Sciatic nerve (tissue), 1 donor: Measurements from ENCODE around the genes SARS1 and PSRC1.

DNA sequence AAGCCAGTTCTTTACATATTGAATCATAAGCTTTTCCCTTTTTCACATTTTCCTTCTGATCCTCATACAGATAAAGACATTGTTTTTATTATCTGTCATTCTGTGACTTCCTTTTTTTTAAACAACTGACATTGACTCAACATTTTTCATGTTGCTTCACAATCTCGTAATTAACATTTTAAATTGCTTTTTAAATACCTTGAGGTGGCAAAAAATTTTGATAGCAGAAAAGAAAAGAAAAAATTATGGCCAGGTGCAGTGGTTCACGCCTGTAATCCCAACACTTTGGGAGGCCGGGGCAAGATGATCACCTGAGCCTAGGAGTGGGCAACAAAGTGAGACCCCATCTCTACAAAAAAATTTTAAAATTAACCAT is 1.5 kb downstream of the STXBP3 start:
- PRO-cap, result no peak

GRCh38 chr1:108828295-108829047 is 28.4 kb downstream of the AKNAD1 start:
- PRO-cap, result no peak

DNA sequence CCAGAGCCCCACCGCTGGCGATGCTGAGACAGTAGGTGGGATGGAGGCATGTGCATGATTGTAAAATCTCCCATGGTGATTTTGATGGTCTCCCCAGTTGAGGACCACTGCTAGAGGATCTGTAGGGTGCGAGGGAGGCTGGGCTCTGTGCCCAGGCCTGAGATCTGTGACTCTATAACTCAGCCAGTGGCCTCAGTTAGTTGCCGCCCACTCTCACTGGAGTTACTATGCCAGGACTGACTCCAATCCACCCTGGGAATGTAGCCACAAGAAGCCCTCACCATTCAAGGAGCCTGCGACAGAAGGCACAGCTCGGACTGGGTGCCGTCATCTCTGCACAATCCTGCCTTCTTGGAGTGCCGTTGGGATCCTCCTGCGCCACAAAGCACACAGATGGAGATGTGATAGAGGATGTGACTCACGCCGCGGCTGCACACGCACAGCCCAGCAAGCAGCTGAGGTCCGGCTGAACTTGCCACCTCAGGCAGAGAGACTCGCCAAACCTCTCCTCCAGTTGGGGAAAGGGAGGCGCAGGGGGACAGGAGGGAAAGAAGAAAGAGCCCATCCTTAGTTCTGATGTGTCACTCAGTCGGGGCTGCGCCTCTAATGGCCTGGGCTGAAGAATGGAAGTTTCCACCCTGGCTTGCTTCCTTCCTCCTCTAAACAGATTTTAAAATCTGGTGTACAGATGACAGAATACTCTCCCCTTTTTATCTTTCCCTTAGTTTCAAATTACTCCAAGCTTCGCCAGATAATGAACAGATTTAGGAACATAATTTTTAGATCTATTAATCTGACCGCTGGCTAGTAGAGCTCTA is 26.4 kb downstream of the AKNAD1 start:
- PRO-cap, result bidirectional peak, plus-strand start at position 513 of the sequence, minus-strand start at position 358 of the sequence

- PRO-cap, result no peak
Measured at GRCh38 chr1:108943209-108944171, 19.8 kb downstream of the CLCC1 start.

DNA sequence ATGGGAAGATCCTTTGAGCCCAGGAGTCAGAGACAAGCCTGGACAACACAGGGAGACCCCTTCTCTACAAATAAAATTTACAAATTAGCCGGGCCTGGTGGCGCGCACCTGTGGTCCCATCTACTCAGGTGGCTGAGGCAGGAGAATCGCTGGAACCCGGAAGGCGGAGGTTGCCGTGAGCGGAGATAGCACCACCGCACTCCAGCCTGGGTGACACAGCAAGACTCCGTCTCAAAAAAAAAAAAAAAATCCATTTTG is 717 bp downstream of the CLCC1 start:
- PRO-cap, result no peak

DNA sequence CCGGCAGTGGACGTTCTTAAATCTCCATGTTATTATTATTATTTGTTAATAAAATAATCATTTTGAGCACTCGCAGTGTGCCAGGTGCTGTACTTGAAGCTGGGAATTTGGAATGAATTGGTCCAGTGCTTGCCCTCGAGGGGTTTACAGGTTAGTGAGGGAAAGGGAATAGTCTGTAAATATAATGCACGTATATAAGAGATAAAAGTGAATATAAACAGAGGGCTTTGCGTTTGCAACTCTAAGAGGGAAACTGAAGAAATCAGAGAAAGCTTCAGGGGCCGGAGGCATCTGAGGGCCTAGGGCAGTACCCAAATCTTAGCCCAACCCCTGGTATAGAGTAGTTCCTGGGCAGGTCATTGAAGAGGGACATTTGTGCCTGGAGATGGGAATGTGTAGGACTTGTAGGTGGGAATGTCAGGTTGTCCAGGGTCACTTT is 17.6 kb downstream of the ELAPOR1 start:
- PRO-cap, result no peak

- PRO-cap, result bidirectional peak, plus-strand start at chr1:109185773, minus-strand start at chr1:109185581
Measured at GRCh38 chr1:109185315-109186562, 28.0 kb upstream of the SARS1 start.

- PRO-cap, result bidirectional peak, plus-strand start at chr1:109213932, minus-strand start at chr1:109213776
Measured at GRCh38 chr1:109213684-109214241, at the start of gene SARS1. Gene SARS1, plus strand, starts transcription at chr1:109213918.

DNA sequence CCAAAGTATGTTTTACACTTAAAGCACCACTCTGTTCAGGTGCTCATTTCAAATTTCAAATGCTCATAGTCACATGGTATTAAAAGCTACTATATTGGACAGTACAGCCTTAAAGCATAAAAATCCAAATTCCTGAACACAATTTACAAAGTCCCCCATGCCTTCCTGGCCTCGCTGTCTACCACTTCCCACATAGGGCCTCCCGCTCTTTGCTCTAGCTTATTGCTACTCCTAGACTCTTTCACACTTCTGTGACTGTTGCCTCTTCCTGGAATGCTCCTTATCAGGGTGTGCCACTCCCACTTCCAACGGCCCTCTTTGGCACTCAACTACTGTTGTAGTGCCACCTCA is 4.7 kb downstream of the SARS1 start:
- PRO-cap, result no peak

DNA sequence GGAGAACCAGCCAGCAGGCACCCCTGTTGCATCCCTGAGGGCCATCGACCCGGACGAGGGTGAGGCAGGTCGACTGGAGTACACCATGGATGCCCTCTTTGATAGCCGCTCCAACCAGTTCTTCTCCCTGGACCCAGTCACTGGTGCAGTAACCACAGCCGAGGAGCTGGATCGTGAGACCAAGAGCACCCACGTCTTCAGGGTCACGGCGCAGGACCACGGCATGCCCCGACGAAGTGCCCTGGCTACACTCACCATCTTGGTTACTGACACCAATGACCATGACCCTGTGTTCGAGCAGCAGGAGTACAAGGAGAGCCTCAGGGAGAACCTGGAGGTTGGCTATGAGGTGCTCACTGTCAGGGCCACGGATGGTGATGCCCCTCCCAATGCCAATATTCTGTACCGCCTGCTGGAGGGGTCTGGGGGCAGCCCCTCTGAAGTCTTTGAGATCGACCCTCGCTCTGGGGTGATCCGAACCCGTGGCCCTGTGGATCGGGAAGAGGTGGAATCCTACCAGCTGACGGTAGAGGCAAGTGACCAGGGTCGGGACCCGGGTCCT is 1.4 kb downstream of the CELSR2 start:
- PRO-cap, result no peak

DNA sequence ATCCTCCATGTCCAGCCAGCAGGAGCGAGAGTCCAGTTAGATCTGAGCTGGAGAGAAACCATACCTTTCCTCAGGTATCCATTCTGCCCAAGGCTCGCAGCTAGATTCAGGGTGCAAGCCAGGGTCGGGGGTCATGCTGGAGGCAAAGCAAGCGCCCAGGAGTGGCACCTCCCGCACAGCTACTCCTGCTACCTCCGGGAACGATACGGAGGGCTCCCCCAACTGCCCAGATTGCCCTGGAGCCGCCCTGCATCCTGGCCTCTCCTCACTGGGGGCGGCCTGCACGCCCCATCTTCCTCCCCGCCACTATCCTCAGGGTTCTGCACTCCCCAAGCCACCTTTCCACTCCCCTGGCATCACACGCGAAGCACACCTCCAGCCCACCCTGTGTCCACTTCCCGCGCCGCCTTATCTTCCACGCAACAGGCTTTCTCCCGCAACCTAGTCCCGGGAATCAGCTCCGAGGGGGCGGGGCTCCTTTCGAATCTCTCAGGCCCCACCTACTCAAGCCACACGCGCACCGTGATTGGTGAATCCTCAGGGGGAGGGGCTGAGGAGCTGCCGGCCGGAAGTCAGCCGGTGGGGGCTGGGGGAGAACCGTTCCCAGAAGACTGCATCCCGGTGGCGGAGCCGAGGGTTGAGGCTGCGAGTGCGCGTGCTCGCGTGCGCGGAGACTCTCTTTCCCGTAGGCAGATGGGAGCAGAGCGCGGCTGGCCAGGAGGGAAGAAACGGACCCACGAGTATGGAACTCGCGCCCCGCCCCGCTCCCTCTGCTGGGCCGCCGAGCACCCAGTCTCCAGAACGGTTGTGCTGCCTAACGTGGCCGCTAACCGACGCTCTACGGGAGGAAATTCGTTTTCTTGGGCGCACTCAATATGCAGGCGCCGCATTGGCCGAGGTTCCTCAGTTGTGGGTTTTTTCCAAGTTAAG is at the start of gene PSRC1:
PSRC1 (minus strand) TSS at position 456 of the 930 bp plus-strand sequence.
- PRO-cap, result bidirectional peak, plus-strand start at position 616 of the sequence, minus-strand start at position 443 of the sequence

- PRO-cap, result no peak
Measured at GRCh38 chr1:109309549-109310852, 3.2 kb upstream of the MYBPHL start.

GRCh38 chr1:109341625-109342310 is 35.0 kb upstream of the MYBPHL start:
- PRO-cap, result no peak

GRCh38 chr1:109350416-109351171 is 43.8 kb upstream of the MYBPHL start:
- PRO-cap, result no peak

DNA sequence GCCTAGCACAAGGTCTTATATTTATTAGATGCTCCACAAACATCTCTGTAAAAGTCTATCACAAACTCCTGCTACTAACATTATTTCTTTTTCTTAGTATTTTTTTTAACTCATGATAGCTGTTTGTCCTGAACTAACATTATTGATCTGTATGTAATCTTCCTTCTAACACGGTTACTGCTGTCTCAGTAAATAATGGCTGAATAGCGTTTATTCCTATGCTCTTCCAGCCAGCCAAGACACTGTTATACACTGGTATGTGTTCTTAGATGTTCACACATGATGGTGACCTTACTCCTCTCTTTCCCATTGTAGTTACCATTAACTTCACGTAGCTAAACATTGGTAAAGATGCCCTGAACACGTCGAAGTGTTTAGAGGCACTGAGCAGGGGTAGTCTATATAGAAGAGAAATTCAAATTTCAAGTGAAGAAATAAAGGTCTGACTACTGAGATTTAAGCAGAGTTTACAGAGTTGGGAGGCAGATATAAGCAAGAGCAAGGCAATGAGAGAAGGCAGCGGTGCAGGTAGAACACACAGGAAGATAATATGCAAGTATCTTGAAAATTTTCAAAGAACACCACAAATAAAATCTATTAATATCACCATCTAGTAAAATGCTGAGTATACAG is 20.3 kb downstream of the SORT1 start:
- PRO-cap, result no peak

GRCh38 chr1:109426499-109427116 is 360 bp upstream of the PSMA5 start:
- PRO-cap, result bidirectional peak, plus-strand start at chr1:109426775, minus-strand start at chr1:109426417

DNA sequence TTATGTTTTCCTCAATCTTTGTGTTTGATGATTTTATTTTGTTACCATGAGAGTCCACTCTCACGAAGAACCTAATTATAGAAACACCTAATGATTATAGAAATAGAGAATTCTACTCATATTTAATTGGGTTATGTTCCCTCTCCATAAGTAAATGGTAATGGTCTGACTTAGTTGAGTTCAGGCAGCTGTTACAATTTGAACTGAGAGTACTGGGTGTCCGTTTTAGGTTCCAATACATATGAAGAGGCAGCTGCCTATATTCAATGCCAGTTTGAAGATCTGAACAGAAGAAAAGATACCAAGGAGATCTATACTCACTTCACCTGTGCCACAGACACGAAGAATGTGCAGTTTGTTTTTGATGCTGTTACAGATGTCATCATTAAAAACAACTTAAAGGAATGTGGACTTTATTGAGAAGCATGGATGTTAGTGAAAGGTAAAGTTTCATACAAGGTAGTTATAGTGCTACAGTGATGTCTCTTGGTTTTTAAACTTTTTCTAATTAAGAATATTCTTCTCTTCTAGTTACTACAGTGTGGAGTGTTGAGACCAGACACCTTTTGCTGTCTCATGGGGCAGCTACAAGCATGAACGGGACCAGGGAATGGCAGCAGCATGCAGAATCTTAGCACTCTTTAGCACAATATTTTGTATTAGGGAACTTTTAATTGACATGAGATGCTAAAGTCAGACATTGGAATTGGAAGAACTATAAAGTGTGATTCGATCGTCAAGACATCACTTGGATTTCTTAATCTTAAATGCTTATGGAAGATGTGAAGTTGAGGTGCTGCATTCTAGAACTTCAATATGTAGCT is 27.4 kb downstream of the GNAT2 start:
- PRO-cap, result no peak

DNA sequence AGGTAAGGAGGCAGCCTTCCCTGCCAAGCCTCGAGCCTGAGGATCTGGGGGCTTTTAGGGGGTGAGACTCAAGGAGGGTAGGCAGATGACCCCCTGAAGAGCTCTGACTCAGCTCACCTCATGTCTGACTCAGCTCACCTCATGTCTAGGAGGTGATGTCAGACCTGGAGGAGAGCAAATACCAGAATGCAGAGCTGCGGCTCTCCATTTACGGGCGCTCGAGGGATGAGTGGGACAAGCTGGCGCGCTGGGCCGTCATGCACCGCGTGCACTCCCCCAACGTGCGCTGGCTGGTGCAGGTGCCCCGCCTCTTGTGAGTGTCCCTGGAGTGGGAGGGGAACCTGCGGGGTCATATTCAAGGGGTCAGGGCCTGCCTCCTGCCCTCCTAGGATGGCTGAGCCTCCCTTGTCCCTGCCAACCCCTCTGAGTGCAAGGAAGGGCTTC is 8.9 kb downstream of the AMPD2 start:
- PRO-cap, result no peak

DNA sequence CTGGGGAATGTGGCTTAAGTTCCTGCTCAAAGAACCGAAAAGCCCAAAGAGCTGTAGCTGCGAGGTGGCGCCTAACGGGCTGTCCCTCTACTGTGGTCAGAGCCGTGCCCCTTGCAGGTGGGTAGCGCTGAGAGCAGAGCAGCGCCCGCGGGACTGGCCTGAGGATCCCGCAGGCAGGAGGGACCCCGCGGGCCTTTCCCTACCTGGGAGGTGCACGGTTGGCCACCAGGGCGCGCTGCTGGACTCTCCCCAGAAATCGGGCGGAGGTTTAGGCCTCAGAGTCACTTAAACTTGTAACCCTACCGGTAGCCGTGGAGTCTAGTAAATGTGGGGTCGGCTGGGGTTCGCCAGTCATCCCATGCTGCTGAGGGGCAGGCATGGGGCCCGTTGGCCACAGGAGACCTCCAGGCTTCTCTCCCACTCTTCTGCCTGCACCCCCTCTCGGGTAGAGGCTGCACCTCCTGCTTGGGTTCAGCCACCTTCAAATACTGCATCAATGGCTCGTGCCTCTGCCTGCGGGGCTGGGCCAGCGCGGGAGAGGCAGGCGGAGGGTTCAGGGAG is 12.5 kb upstream of the GSTM4 start:
- PRO-cap, result no peak

DNA sequence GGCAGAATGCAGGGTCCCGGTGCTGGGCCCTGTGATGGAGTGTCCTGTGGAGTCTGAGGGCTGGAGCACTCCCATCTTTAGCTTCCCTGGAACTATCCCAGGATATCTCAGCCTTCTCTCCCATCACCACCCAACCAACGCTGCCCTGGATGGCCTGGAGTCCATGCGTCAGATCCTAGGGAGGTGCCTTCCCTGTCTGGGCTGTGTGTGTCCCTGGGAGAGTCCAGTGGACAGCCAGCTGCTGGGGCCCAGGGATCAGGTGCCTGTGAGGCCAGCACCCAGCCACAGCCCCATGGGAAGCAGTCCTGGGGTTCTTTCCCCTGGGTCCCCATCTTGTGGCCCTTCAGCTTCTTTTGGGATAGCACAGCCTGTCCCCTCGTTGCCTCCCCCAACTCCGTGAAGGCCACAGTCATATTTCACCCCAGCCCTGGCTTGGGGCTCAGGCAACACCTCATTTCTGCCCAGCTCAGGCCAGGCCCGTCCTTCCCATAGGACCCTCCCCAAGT is 1.1 kb upstream of the EPS8L3 start:
- PRO-cap, result no peak